Epidermal melanocyte (primary cell): Measurements from ENCODE around the genes FAM83E, NTN5, FGF21, PPP1R15A, ENSG00000268655, LIN7B and C19orf73.

GRCh38 chr19:48502014-48502721 is 9.5 kb downstream of the LMTK3 start:
- RRBS, result no CpG with 5 or more reads among the region's 24 CpGs

DNA sequence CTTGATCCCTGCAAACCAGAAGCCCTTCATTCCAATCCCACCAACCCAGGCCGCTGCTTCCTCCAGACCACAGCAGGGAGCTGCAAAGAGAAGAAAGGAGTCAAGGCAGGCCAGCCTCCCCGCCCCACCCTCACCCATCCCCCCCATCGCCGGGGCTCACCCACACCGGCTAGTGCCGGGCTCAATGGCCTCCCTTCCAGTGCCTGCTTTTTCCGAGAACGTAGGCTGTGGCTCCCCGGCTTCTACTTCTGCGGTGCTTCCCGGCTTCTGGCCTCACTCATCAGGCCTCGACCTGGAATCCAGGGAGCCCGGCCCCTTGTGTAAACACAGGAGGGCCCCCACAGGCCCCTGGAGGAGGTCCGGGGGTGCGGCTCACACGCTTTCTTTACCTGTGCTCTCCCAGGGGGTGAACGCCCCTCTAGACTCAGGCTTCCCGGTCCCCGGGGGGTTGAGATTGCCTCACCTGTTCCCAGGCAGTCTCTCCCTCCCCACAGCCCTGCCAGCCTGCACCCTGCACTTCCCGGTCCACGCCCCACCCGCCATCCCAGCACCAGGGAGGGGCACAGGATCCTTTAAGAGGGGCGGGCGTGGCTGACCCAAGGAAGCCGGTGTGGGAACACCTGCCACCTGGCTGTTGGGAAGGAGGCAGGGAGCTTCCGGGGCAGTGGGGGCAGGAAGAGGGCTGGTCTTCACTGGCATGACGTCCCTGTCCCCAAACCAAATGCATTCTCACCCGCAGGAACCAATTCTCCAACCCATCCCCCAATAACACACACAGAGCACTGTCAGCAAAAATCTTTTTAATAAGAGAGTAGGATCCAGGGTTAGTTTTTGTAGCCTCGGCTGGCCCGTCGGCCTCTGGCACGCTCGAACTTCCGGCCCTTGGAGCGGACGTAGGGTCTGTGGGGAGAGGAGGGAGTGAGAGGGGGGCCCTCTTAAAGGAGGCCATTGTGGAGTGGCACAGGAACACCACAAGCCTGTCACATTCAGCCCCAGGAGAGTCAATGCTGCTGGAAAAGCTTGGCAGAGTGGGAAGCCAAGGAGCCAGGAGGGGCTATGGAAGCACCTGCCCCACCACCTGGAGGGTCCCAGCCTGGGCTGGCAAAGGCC is at the start of gene FAM83E:
Gene FAM83E, minus strand, starts transcription at position 529 of the 1,110 bp plus-strand sequence.
- RRBS, result 67% methylated on average over 20 of the region's 36 CpGs

DNA sequence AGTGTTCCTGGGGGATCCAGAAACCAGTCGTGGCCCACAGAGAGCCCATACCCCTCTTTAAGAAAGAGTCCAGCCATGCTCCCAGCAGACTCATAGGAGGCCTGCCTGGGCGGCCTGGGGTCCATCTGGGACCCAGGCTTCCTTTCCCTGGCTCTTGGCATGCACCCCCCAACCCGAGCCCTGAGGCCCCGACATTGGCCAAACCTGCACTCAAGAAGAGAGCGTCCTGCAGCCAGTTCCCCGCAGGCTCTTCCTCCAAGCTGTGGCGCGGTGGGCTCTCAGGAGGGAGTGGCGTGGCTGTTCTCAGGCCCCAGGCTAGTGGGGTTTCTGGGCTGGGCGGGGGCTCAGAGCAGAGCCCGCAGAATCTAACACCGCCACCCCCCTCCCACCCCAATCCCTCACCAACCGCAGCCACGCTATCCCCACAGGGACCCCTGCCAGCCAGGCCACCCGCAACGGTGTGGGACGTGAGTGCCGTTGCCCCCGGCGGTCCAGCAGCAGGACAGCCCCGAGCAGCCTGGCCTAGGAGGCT is at the start of gene NTN5:
Gene NTN5, minus strand, starts transcription at position 290 of the 532 bp plus-strand sequence.
- RRBS, result no CpG with 5 or more reads among the region's 21 CpGs

DNA sequence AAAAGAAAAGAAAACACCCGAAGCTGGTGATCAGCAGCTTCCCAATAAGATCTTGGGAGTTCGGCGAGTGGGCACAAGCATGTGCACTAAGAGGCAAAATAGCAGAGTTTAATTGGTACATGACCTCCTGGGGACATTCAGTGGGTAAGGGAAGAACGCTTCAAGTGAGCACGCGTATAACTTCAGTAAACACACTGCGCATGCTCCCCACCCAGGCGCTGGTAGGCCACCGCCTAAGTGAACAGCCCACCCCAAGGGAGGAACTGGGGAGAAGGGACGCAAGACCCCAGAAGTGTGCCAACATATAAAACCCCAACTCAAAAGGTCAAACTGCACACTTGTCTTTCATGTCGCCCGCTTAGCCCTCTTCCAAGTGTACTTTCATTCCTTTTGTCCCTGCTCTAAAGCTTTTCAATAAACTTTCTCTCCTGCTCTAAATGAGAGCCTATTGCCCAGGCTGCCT is 10.5 kb upstream of the NTN5 start:
- RRBS, result no CpG with 5 or more reads among the region's 12 CpGs

DNA sequence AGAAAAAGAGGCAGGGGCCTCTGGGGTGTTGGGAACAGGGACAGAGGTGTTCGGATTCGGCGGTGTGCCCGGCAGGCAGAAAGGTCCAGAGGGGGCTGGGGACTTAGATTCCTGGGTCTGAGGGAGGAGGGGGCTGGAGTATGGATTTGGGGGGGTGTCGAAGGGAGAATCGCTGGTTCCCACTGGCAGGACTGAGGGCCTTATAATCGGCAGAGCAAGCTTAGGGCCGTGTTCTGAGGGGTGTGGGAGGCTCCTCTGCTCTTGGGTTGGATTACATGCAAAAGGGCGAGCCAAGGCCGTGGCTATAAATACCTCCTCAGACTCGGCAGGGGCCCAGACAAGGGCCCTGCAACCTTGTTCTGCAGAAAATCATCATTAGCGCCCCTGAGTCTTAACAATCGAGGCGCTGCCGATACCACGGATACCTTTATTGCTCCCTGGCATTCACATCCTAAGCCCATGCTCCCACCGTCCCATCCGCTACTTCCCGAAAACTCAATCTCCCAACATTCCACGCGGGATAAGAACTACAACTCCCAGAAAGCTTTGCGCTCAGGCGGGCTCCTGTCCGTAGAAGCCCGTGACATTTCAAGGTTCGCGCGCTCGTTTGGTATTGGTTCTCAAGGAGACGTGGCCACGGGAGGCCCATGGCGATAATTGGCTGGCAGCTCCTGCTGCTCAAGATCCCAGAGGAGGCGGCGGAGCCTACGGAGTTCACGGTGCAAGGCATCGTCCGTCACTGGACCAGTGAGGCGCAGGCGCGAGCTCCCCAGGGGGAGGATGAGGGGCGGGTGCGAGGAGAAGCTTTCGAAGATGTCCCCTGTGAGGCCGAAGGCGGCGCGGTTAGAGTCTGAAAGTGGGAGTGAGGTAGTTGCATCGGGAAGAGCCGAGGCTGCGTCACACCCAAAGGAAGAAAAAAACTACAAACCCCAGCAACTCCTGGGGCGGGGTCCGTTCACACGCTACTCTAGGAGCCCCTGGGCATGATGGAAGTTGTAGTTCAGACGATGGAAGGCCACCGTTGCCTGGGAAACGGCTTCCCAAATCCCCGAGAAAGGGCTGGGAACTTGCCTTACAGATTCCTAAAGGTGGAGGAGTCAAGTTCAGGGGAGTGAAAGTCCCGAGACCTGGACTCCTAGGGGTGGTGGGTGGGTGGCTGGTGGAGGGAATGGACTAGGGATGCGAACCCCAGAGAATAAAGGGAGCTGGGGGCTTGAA is 1.1 kb upstream of the MAMSTR start:
- RRBS, result no CpG with 5 or more reads among the region's 60 CpGs

- RRBS, result no CpG with 5 or more reads among the region's 30 CpGs
Observed at GRCh38 chr19:48737226-48738138, 2.9 kb downstream of the RASIP1 start.

GRCh38 chr19:48755275-48755628 is at the start of gene FGF21:
TSS of gene FGF21 (plus strand) at chr19:48755524.
- RRBS, result no CpG with 5 or more reads among the region's 4 CpGs

GRCh38 chr19:48807669-48808533 is 2.9 kb downstream of the BCAT2 start:
- RRBS, result no CpG with 5 or more reads among the region's 19 CpGs

- RRBS, result no CpG with 5 or more reads among the region's 14 CpGs
Observed at GRCh38 chr19:48867073-48867722, 1.2 kb downstream of the PLEKHA4 start.

GRCh38 chr19:48872267-48872856 is at the start of gene PPP1R15A:
TSS of gene PPP1R15A (plus strand) at chr19:48872421.
- RRBS, result 4% methylated on average over 13 of the region's 46 CpGs

DNA sequence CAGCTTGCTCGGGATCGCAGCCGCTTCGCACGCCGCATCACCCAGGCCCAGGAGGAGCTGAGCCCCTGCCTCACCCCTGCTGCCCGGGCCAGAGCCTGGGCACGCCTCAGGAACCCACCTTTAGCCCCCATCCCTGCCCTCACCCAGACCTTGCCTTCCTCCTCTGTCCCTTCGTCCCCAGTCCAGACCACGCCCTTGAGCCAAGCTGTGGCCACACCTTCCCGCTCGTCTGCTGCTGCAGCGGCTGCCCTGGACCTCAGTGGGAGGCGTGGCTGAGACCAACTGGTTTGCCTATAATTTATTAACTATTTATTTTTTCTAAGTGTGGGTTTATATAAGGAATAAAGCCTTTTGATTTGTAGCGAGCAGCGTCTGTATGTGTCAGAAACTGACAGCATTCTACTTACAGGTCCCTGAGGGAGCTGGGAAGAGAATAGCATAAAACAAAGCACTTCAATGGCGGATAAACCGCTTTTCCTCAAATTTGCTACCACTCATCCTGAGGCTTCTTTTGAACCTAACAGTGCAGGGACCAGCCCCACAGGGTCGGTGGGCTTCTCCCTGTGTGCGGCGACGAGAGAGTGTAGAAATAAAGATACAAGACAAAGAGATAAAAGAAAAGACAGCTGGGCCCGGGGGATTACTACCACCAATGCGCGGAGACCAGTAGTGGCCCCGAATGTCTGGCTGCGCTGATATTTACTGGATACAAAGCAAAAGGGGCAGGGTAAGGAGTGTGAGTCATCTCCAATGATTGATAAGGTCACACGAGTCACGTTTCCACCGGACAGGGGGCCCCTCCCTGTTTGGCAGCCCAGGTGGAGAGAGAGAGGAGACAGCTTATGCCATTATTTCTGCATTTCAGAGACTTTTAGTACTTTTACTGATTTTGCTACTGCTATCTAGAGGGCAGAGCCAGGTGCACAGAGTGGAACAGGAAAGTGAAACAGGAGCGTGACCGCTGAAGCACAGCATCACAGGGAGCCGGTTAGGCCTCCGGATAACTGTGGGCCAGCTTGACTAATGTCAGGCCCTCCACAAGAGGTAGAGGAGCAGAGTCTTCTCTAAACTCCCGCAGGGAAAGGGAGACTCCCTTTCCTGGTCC is 3.8 kb downstream of the PPP1R15A start:
- RRBS, result no CpG with 5 or more reads among the region's 35 CpGs

GRCh38 chr19:48926715-48927406 is 6.6 kb upstream of the DHDH start:
- RRBS, result no CpG with 5 or more reads among the region's 19 CpGs

DNA sequence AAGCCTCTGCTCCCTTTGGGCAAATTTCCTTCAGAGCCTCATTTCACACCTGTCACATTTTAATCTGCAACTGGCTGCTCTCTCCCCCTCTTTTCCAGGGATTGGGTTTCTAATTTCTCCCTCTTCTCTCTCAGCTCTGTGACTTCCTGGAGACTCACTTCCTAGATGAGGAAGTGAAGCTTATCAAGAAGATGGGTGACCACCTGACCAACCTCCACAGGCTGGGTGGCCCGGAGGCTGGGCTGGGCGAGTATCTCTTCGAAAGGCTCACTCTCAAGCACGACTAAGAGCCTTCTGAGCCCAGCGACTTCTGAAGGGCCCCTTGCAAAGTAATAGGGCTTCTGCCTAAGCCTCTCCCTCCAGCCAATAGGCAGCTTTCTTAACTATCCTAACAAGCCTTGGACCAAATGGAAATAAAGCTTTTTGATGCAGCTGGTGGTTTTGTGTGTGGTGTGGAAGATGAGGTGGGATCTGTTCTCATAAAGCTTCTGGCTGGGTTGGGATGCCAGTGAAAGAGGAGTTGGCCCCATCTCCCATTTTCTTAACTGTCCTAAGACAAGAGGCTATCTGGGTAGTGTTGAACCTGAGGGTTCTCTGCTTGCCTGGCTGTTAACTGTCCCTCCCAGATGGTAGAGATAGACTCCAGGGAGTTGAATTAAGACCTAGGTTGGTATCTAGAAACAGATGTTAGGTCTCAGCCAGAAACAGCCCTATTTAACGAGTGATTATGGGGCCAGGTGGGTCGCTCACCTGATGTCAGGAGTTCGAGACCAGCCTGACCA is 1.5 kb downstream of the FTL start:
- RRBS, result no CpG with 5 or more reads among the region's 8 CpGs

- RRBS, result no CpG with 5 or more reads among the region's 13 CpGs
Observed at GRCh38 chr19:49020142-49020650, at the start of gene ENSG00000268655. TSS of gene ENSG00000268655 (minus strand) at chr19:49020549.

GRCh38 chr19:49064075-49064489 is 536 bp downstream of the NTF4 start:
- RRBS, result no CpG with 5 or more reads among the region's 9 CpGs

DNA sequence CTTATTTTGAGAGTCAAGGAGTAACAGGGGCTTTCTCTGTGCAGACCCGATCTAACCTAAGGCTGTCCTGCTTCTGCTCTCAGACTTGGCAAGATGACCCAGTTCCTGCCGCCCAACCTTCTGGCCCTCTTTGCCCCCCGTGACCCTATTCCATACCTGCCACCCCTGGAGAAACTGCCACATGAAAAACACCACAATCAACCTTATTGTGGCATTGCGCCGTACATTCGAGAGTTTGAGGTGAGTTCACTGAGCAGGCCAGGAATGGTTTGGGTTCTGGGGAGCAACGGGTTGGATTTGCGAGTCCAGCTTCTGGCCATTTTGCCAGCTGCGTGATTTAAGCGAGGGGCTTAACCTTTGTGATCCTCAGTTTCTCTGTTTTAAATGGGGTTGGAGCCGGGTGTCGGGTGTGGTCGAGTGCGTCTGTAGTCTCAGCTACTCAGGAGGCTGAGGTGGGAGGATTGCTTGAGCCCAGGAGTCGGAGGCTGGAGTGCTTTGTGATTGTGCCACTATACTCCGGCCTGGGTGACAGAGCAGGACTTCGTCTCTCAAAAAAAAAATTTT is 1.2 kb downstream of the SNRNP70 start:
- RRBS, result no CpG with 5 or more reads among the region's 17 CpGs

DNA sequence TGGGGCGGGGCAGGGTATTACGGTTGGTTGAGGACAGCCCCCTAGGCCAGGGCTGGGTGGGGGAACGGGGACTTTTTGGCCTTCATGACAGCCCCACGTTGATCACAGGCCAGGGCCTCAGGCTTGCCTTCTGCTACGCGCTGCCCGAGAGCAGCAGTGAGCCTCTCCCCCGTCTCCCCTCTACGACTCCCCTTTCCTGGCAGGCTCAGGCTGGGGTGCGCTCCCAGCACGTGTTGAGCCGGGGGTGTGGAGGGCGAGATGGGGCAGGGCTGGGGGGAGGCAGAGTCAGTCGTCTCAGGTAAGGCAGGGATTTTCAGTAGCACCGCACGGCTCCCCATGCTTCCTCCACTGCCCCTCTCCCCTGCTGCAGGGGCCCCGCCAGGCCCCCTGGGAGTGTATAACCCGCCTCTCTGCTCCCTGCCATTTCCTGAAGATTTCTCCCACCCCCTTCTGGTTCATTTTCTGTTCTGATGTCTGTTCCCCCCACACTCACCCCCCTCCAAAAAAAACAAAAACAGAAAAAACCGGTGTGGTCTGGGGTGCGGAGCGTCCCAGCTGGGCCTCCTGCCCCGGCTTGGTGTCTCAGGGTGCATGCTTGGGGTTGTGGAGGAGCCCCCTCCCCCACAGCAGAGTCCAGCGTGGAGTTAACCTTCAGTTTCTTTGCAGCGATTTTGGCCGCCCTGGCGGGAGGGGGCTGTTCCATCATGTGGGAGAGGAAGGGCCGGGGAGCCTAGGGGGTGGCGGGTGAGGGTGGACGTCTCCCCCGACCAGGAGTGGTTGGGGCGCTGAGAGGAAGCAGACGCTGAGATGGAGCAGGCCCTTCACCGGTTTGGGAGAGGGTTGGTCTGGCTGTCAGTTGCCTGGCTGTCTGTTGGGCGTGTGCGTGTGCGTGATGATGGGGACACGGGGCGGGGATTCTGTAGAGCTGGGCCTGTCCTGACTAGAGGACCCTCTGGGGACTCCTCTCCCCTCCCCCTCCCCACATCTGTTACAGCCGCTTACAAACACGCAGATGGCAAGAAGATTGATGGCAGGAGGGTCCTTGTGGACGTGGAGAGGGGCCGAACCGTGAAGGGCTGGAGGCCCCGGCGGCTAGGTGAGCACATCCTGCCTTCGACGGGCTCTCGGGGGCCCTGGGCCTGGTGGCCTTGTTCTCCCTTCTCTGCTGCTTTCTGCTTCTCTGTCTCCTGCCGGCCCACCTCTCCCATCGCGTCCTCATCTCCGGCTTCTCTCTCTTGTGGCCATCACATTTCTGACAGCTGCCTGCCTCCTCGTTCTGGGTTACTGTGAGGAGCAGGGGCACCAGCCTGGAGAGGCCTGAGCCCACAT is 10.1 kb upstream of the LIN7B start:
- RRBS, result 77% methylated on average over 9 of the region's 53 CpGs

DNA sequence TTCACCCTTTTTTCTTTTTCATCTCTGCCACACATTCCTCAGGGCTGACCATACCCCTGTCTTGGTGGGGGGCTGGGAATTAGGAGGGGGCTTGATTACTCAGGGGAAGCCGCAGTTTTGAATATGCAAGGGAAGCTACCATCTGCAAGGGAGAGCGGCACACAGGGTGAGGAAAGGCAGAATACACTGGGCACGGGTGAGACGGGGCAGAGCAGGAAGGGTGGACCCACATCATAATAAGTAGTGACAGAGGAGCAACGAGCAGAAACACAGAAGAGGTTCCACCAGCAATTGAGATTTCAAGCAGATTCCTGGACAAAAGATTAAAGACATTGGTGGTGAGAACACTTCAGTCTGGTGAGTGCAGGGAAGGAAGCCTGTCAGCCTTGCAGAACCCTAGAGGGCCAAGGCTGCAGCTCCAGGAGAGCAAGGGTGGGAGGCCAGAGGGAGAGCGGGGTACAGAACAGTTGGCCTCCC is 5.3 kb upstream of the LIN7B start:
- RRBS, result no CpG with 5 or more reads among the region's 6 CpGs

DNA sequence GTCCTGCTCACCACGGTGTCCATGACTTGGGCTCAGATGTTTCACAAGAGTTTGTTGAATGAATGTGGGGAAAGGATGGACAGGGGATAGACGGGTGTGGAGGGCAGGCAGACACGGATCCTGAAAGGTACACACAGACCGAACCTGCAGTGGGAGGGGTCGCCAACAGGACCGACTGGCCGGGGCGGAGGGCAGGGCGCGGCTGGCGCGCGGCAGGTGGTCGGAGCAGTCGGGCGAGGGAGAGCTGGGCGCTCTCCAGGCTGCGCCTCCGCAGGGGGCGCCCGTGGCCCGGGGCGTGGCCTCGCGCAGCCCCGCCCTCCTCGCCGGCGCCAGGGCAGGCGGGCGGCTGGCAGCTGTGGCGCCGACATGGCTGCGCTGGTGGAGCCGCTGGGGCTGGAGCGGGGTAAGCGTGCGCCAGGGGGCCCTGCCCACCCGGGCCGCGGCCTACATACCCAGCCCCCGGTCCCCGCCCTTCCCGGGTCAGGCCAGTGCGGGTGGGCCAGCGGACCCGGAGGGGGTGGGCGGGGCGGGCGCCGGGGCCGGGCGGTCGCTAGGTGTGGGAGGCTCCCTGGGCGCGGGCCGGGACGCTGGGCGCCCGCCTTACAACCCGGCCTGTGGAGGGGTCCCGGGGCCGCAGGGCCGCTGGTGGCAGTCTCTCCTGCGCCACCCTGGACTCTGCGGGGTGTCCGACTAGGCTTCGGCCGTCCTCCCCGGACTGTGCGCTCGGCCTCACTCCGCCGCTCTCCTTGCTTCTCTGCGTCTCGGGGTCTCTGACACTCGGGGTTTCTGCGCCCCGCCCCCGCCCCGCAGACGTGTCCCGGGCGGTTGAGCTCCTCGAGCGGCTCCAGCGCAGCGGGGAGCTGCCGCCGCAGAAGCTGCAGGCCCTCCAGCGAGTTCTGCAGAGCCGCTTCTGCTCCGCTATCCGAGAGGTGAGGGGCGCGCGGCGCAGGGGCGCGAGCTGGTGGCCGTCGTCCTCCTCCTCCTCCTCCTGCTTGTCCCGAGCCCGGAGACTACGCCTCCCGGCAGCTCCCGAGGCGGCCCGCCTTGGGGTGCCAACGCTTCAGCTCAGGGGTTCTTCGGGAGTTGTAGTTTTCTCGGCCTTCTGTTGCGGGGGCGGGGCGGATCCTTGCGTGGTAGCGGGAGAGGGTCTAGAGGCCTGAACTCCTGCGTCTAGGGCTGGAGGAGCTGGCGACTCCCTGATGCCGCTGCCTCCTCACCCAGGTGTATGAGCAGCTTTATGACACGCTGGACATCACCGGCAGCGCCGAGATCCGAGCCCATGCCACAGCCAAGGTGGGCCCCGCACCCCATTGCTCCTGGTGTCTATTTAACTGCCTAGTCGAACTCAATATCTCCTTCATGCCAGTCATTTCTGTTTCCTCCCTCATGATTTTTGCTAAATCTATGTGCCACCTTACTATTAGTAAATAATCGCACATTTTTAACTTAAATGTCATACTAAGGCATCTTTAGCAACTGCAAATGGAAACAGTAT is at the start of gene LIN7B:
Gene LIN7B, plus strand, starts transcription at position 332 of the 1,495 bp plus-strand sequence.
- RRBS, result 2% methylated on average over 42 of the region's 128 CpGs

DNA sequence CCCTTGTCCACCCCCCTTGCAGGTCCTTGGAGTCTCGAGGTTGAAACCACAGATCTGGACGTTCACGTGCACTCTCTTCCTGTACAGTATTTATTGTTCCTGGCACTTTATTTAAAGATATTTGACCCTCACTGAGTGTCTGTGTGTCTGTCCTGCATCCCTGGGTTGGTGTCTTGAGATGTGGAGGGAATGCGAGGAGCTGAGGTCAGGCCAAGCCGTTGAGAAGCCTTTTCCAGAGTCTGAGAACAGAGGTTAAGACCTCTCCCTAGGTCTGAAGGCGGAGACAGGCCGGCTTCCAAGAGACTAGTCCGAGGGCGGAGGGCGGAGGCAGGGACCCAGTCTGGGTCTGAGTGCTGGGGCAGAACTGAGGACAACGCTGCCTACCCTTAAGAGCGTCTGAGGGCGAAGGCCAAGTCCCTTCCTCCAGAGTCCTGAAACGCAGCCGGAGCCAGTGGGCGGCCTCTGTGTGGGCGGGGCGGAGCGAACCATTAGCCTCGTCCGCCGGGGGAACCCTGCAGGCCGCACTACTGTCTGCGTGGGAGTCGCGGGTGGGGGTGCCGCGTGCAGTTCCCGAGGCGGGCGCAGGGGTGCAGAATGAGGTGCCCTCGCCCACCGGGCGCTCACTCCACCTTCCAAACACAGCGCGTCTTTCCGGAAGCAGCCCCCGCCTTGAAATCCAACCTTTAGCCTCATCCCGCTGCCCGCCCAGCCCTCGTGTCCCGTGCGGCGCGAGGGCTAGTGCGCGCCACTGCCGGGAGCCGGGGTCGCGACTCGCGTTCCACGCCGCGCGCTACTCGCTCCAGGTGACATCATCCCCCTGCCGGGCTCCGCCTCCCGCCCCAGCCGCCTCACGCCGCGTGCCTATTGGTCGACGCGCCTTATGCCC is at the start of gene C19orf73:
Gene C19orf73, minus strand, starts transcription at position 814 of the 886 bp plus-strand sequence.
- RRBS, result 2% methylated on average over 38 of the region's 68 CpGs